ENCODE measurements around the genes PAPOLB and SLC29A4.

DNA sequence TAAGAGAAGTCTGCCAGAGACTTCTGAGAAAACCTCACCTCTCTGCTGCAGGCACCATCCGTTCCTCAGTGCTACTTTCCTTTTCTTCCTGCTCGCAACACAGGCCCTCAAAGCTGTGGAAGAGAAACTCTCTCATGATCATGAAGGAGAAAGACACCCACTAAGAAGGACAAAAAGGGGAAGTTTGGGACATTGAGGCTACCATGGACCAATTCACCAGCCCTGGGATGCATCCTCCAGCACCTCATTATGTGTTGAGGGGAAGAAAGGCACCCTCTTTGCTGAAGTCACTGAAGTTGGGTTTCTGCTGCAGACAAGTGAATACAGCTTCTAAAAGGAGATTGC is 77.0 kb upstream of the CARD11 start:
- PRO-cap, 2 experiments, result peak in 1 of 2 experiments; most common plus-strand start position 68 of the sequence (in 1)

- PRO-cap, 2 experiments, result no peak in any of the 2 experiments
Measured at GRCh38 chr7:3529028-3529917, 228.2 kb downstream of the SDK1 start.

GRCh38 chr7:3597267-3597723 is 296.2 kb downstream of the SDK1 start:
- PRO-cap, 2 experiments, result no peak in any of the 2 experiments

DNA sequence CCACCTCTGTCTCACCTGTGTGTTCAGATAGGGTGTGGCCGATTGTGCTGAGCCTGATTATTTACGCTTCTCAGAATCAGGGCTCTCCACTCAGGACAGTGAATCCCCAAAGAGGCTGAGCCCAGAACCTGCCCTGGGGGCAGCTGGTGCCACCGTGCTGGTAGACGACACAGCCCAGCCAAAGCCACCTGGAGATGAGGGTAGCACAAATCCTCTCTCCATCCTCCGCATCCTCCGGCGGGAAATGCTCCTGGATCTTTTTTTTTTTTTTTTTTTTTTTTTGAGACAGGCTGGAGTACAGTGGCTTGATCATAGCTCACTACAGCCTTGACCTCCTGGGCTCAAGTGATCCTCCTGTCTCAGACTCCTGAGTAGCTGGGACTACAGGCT is 631.8 kb downstream of the SDK1 start:
- PRO-cap, 2 experiments, result no peak in any of the 2 experiments

DNA sequence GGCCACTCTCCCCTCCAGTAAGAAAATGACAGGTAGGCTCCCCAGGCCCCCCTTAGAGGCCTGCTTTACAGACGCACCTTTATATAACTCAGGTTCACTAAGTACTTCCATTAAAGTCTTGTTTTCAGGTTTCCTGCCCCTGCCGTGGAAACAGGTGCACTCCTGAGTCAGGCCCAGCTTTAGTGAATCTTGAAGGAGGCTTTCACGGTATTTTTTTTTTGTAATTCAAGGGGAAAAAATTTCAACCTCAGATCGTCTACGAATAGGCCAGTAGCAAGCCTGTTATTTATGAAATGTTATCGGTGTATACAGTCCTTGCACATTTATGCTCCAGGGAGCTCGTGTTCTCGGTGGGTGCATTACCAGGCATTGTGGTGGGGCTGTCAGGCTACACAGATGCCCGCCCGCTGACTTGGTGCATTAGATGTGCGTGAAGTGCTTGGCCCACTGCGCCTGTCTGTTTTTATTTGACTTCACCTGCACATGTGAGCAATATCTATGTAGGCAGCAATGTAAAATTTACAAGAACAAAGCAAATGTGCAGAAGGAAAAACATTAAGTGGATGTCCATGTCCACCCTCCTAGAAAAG is 2.6 kb downstream of the FOXK1 start:
- PRO-cap, 2 experiments, result peak in 1 of 2 experiments; most common plus-strand start position 110 of the sequence (in 1)

- PRO-cap, 2 experiments, result no peak in any of the 2 experiments
Measured at GRCh38 chr7:4835583-4836178, 26.1 kb downstream of the PAPOLB start.

DNA sequence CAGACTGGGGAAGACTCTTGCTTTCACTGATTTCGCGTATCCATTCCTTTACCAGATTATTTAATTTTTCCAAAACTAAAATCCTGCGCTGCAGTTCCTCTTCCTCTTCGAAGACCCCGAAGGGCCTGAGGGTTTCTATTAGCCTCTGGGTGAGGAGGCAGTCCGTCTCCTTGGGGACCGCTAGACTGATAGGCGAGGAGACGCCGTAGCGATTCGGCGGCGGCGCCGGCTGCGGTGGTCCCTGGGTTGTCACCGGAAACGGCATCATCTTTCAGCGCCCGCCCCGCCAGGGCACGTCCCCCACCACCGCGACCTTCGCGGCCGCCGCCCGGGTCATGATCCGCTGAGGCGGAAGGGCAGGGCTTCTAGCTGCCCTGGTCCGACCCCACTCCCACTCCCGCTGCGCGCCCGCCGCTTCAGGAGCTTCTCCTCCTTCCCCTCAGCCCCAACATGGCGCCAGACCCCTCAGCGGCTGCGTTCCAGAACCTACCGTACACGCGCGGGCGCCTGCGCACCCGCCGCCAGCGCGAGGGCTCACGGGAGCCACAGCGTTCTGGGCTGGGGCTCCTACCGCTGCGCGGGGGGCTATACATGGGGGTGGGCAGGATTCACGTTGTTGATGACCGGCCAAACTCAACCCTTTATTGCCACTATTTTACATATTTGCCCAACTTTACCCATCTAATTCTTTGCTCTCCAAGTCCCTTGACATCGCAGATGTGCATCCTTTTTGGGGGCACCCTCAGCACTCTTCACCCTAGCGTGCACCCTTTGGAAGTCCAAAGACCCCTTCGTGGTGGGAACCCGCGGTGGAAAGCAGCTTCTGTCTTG is at the start of gene PAPOLB:
TSS of gene PAPOLB (minus strand) at position 488 of the 831 bp plus-strand sequence.
- PRO-cap, 2 experiments, result no peak in any of the 2 experiments

GRCh38 chr7:5212973-5213273 is 22.9 kb downstream of the WIPI2 start:
- PRO-cap, 2 experiments, result no peak in any of the 2 experiments

DNA sequence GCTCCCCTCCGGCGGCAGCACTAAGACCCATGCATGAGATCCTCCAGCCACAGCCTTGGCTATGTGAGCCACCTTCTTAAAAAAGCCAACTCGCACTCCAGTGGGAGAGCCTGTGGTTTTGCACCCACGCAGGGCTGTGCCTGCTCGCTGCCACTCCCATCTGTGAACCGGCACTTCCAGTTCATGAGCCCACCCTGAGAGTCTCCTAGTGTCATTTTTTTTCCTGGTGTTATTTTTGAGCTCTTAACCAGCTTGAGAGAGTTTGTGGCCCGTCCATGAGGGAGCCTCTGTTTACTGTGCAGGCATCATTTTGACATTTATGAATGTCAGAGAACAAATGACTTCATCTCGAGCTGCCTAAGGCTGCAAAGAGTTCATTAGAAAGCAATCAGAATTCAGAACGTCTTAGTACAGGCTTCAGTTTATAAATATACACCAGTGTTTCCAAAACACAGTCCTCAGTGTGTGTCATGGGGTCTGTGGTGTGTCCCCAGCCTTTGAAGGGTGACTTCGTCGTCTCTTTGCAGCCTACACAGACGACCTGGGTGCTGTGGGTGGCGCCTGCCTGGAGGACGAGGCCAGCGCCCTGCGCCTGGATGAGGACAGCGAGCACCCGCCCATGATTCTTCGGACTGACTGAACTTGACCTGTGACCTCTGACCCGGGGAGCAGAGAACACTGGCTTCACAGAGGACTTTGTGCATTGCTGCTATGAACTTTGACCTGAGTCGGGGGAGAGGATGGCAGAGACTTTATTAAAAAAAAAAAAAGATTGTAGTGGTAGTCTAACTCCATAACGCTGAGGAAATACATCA is 40.5 kb downstream of the WIPI2 start:
- PRO-cap, 2 experiments, result no peak in any of the 2 experiments

GRCh38 chr7:5231123-5231761 is 41.2 kb downstream of the WIPI2 start:
- PRO-cap, 2 experiments, result no peak in any of the 2 experiments

DNA sequence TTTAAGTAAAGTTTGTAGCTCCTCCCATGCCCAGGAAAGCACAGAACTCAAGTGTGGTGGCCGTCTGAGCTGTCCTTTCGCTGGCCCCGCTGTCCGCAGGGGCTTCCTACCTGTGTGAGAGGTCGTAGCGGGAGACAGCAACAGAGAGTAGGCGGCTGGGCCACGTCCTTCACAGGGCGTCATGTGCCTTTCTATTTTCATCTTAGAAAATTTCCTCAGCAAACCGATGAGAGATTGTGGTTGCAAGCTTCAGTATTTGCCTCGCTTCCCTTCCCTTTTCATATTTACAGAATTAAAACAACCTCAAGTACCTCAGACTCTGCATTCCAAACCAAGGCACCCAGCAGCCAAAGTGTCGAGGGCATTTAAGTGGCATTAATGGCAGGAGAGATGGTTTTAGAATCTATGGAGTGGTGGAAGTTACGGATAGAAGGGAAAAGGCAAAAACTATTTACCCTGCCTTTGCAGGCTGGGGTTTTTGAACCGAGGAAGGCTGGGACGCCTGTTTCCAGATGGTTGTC is 41.8 kb downstream of the WIPI2 start:
- PRO-cap, 2 experiments, result no peak in any of the 2 experiments

DNA sequence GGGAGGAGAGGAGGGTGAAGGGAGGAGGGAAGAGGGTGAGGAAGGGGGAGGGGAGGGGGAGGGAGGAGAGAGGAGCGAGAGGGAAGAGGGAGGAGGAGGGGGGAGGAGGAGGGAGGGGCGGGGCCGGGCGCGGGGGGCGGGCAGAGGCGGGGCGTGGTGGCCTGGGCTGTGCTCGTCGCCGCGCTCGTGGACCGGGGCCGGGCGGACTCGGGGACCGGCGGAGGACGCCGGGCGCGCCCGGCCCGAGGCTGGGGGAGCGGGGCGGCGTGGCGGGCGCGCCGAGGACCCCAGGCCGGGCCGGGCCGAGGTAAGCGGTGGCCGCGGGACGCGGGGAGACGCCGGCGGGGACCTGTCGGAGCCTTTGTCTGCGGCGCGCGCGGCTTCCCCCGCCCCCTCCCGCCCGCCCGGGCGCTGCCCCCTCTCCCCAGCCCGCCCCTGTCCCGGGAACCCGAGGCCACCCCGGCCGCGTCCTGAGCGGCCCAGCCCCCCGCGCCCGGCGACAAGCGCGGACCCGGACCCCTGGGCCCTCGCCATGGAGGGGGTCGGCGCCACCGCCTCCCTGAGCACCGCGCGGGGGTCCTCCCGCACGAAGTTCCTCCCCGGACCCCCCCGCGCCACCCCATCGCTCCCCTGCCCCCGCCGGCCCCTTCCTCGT is at the start of gene SLC29A4:
TSS of gene SLC29A4 (plus strand) at position 168 of the 655 bp plus-strand sequence.
- PRO-cap, 2 experiments, result no peak in any of the 2 experiments

DNA sequence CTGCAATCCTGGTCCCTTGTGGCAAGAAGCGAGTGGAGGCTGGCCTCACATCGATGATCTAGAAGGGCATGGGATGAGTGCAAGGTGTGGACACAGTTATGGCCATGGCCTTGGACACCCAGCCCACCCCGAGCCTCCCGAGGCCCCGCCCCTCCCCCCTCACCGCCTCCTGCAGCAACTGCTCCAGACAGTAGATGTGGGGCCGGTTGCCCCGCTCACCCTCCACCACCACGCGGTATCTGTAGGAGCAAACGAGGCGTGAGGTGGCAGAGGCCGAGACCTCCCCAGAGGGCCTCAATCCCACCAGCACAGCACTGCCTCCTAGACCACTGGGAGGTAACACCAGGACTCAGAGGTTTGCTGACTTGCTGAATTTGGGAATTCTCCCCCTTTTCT is 37.6 kb downstream of the SLC29A4 start:
- PRO-cap, 2 experiments, result no peak in any of the 2 experiments

DNA sequence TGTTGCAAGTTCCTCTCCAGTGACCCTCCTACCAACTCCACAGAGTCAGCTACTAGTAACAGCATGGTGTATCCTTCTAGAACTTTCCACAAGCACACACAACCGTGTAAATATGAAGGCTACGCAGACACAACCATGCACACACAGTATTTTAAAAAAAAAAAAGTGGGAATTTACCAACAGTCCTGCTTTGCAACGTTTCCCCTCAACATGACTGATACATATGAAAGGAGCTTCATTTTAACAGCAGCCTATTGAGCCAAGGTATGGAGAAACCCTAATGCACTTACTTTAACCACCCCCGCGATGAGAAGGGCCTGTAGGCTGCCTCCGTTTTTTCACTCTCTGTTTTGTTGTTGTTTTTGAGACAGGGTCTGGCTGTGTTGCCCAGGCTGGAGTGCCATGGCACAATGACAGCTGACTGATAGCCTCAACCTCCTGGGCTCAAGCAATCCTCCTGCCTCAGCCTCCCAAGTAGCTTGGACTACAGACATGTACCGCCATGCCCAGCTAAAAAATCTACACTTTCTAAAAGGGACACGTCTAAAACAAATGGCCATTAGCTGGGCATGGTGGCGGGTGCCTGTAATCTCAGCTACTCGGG is 43.5 kb downstream of the SLC29A4 start:
- PRO-cap, 2 experiments, result no peak in any of the 2 experiments

DNA sequence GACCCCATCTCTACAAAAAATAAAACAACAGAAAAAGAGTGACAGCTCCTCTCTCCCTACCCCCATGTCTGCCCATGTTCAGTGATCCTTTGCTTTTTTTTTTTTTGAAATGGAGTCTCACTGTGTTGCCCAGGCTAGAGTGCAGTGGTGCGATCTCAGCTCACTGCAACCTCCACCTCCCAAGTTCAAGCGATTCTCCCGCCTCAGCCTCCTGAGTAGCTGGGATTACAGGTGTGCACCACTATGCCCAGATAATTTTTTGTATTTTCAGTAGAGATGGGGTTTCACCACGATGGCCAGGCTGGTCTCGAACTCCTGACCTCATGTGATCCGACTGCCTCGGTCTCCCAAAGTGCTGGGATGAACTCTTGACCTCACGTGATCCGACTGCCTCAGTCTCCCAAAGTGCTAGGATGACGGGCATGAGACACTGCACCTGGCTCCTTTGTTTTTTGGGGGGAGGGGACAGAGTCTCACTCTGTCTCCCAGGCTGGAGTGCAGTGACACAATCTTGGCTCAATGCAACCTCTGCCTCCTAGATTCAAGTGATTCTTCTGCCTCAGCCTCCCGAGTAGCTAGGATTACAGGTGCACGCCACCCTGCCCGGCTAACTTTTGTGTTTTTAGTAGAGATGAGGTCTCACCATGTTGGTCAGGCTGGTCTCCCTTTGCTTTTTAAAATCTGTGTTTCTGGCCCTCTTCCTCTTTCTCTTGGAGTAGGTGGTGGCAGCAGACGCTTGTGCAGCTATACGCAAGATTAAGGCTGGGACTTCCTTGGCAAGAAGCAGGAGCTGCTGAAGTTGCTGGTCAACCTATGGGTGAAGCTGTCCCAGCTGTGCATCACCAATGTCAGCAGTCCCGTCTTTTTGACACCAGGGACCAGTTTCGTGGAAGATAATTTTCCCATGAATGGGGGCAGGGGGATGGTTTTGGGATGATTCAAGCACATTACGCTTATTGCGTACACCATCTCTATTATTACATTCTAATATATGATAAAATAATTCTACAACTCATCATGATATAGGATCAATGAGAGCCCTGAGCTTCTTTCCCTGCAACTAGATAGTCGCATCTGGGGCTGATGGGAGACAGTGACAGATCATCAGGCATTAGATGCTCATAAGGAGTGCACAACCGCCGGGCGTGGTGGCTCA is 6.4 kb downstream of the ACTB start:
- PRO-cap, 2 experiments, result no peak in any of the 2 experiments

- PRO-cap, 2 experiments, result no peak in any of the 2 experiments
Measured at GRCh38 chr7:5528798-5528927, 1.7 kb downstream of the ACTB start.

- PRO-cap, 2 experiments, result no peak in any of the 2 experiments
Measured at GRCh38 chr7:5528928-5529487, 1.4 kb downstream of the ACTB start.

DNA sequence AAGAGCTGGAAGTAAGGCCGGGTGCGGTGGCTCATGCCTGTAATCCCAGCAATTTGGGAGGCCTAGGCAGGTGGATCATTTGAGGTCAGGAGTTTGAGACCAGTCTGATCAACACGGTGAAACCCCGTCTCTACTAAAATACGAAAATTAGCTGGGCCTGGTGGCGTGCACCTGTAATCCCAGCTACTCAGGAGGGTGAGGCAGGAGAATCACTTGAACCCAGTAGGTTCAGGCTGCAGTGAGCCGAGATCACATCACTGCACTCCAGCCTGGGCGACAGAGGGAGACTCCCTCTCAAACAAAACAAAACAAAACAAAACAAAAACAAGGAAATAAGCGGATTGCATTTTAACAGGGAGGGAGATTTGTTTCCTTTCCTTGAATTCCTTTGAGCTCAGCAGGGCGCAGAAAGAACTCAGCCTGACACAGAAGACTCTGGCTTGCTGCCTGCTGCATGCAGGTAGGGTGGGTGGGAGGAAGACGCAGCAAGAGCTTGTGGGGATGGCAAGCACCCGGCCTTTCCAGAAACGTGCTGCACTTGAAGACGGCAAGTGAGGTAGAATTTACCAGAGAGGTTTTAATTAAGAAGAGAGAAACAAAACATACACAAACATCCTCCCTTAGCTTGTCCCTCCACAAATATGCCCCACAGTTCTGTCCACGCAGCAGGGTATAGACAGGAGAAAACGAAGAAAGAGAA is 40.8 kb downstream of the FSCN1 start:
- PRO-cap, 2 experiments, result no peak in any of the 2 experiments

DNA sequence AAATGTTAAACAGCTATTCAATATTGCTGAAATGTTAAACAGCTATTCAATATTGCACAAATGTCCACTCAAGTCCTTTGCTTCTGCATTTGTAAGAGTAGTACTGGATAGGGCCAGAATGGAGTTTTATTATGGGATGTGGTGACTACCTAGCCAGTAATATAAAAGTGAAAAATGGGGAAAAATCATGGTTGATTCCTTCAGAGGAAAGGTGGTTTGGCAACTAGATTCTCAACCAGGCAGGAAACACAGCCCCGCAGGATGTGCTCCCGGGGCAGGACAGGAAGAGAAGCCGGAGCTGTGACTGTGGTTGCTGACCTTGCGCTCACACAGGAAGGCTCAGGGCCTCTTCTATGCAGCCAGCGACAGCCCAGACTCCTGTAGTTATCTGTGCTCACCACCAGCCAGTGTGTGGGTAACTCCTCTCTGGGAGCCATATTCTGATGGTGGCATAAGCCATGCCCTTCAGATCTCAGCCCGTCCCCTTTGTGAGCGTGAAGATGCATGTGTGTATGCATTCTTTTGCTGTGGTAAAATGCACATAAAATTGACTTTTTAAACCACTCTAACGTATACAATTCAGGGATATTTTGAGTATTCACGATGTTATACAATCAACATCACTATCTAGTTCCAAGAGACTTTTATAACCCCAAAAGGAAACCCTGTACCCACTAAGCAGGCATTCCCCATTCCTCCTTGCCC is 50.7 kb downstream of the FSCN1 start:
- PRO-cap, 2 experiments, result no peak in any of the 2 experiments

- PRO-cap, 2 experiments, result peak in 2 of 2 experiments; most common plus-strand start chr7:5695701 (in 1); most common minus-strand start chr7:5695543 (in 2)
Measured at GRCh38 chr7:5695132-5696261, 86.0 kb downstream of the RNF216 start.

Measured in helper T cell (primary cell).